Kidney (tissue), 2 donors: ENCODE measurements around the genes SUPT20H and TRPC4.

GRCh38 chr13:36862349-36862802 is 43.4 kb downstream of the RFXAP start:
- PRO-cap: no peak
- RRBS: no CpG with 5 or more reads among the region's 3 CpGs

GRCh38 chr13:36918633-36919101 is 1.4 kb downstream of the SMAD9 start:
- PRO-cap: no peak
- RRBS: no CpG with 5 or more reads among the region's 7 CpGs

- PRO-cap: bidirectional peak, plus-strand start at chr13:37059002, minus-strand start at chr13:37059004; bidirectional peak, plus-strand start at chr13:37059227, minus-strand start at chr13:37059217; bidirectional peak, plus-strand start at chr13:37059729, minus-strand start at chr13:37059631
- RRBS: 1% methylated on average over 22 of the region's 82 CpGs
These were observed at the start of gene SUPT20H for GRCh38 chr13:37058806-37060098. TSS of gene SUPT20H (minus strand) at chr13:37059688.

- PRO-cap: bidirectional peak, plus-strand start at chr13:37869728, minus-strand start at chr13:37869772; bidirectional peak, plus-strand start at chr13:37869884, minus-strand start at chr13:37869903; bidirectional peak, plus-strand start at chr13:37870530, minus-strand start at chr13:37870309
- RRBS: 3% methylated on average over 16 of the region's 63 CpGs
These were observed at the start of gene TRPC4 for GRCh38 chr13:37869642-37870862. TSS of gene TRPC4 (minus strand) at chr13:37869772.

GRCh38 chr13:37934843-37935088 is 65.2 kb upstream of the TRPC4 start:
- PRO-cap: no peak
- RRBS: no CpG with 5 or more reads among the region's 5 CpGs

DNA sequence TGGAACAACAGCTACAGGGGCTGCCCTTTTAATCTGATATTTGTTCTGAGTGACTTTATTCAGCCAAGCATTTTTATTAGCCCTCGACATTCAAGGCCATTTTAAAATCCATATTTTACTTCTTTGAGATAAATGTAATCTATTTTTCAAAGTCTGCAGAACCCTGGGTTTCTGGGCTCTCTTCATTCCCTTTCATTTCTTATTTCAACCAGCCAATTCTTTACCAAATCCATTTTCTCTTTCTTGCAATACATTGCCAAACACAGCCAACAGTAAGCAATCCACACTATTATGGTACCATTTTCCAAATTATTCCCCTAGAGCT is 224.1 kb upstream of the UFM1 start:
- PRO-cap: unidirectional peak, plus-strand start at position 151 of the sequence
- RRBS: no CpG with 5 or more reads among the region's 1 CpG

DNA sequence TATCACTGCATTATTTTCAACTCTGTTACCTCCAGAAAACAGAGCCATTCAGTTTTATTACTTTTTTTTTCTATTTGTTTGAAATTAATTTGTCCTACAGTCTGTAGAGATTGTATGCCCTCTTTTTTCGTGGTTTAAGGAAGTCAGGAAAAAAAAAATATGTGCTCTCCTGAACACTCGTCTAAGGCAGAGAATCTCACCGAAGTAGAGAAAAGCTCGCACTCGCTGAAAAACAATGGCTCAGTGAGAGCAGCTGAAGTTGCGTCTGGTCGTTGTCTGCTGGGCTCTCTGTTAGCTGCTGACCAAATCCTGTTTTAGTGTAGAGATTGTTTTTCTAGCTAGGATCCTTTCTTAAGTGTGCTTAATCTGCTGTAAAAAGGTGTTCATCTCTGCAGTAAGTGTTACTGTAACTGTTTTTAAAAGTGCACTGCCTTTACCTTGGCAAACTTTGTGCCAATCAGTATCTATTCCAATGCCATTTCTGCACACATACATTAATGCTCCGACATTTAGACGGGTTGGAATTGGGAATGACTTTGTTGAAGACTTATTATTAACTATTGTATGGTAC is 38.6 kb downstream of the STOML3 start:
- PRO-cap: no peak
- RRBS: no CpG with 5 or more reads among the region's 9 CpGs

DNA sequence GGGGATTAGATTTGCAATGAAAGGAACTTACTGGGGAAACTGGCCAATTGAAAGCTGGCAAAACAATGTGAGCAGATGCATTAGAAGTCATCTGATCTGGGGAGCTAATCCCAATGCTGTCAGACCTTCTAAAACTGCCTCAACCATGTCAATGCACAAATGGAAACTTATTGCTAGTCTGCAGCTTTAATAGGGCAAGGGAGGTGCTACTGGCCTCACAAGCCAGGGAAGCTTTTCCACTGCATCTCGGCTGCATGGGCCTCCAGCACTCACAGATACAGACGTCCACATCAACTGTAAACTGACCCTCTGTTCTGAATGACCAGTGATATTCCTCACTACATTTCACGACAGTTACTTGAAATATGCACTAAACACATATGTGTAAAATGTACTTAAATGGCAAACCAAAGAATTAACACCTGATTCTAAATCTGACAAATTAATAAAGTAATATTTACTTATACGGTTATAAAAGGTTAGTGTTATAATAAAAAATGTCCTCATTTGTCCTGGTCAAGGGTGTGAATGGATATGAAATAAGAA is 154.0 kb downstream of the LHFPL6 start:
- PRO-cap: no peak
- RRBS: no CpG with 5 or more reads among the region's 4 CpGs

DNA sequence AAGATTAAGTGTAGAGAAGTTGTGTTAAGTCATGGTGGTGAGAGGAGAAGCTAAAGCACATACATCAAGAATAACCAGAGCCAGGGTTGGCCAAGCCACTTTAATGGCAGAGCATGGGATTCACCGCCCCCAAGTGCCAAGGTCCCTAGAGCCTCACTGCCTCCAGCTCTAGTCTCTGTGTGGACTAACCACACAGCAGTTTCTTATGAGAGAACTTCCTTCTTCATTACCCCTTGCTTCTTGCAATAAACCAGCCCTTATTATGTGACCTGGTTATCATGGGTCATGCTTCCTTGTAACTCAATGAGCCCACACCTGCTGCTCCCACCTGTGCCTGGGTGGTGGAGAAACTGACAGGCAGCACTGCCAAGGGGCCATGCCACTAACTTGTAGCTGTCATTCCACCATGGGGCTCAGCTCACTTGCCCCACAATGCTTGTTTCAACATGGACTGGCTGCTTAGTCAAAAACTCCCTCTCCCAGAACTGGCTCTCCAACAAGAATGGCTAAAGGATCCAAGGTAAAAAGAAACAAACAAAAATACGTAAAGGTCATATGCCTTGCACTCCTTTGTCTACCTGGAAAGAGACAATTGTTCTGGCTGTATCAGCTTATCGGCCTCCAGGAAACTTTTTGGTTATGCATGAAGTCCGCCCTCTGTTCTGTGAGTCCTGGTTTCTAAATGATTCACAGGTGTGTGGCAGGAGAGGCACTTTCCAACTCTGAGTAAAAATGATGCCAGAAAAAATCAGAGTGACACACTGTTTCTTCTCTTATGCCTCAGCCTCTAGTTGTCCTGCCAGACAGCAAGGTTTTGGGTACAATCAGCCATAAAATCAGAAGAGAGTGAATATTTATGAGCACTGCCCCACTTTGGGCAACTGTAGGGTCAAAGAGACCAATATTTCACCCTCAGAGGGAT is 446.4 kb downstream of the COG6 start:
- PRO-cap: no peak
- RRBS: no CpG with 5 or more reads among the region's 4 CpGs

GRCh38 chr13:40102764-40103423 is 447.4 kb downstream of the COG6 start:
- PRO-cap: unidirectional peak, minus-strand start at chr13:40103014; unidirectional peak, minus-strand start at chr13:40103050
- RRBS: no CpG with 5 or more reads among the region's 10 CpGs

GRCh38 chr13:40343402-40344011 is 322.9 kb downstream of the FOXO1 start:
- PRO-cap: no peak
- RRBS: no CpG with 5 or more reads among the region's 2 CpGs

DNA sequence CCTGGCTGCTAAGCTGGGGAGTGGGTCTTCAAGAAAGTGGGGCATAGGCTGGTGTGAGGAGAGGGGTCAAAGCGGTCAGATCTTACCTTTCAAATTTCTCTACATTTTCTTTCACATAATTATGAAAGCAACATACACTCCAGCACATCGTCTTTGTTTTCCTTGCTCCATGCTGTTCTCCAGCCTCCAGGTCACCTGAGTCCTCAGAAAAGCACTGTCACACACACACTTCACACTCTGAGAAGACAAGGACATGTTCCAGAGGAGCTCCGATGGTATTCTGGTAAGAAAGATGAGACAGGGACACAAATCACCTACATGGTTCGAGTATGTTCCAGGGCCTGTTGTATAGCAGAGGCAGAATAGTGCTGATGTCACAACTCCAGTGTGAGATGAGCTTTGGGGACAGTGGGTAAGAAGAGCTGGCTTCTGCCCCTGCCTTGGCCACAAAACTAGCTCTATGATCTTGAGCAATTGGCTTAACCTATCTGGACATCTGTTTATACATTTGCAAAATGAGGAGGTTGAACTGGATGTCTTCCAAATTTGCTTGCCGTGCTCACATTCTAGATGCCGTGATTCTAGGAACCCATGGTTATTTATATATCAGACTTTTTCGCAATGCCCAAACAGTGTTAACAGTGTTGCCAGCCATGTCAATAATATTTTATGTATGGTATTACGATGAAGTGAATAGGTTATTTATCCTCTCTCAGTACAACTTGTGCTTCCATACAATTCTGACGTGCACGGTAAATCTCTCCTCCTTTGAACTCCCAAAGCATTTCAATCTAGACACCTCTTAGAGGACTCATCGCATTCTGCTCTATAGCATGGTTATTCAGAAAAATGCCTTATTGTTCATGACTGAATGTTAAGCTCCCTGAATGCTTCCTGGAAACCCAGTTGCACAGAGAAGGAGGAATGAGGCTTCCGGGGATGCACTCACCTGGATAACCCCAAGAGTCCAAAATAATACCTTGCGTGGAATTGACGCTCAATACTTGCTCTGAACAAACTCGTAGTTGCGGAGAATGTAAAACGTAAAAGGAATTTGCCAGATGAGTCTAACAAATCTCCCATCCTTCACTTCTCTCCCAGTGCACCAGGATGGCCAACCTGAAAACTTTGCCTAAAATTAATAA is 316.0 kb downstream of the FOXO1 start:
- PRO-cap: no peak
- RRBS: no CpG with 5 or more reads among the region's 17 CpGs

- PRO-cap: no peak
- RRBS: no CpG with 5 or more reads among the region's 7 CpGs
These were observed 225.2 kb downstream of the FOXO1 start for GRCh38 chr13:40441144-40441734.

- PRO-cap: no peak
- RRBS: no CpG with 5 or more reads among the region's 7 CpGs
These were observed 129.7 kb downstream of the FOXO1 start for GRCh38 chr13:40536636-40537273.

GRCh38 chr13:40610361-40610906 is 56.0 kb downstream of the FOXO1 start:
- PRO-cap: no peak
- RRBS: no CpG with 5 or more reads among the region's 2 CpGs

GRCh38 chr13:40617814-40618575 is 48.4 kb downstream of the FOXO1 start:
- PRO-cap: no peak
- RRBS: no CpG with 5 or more reads among the region's 10 CpGs

DNA sequence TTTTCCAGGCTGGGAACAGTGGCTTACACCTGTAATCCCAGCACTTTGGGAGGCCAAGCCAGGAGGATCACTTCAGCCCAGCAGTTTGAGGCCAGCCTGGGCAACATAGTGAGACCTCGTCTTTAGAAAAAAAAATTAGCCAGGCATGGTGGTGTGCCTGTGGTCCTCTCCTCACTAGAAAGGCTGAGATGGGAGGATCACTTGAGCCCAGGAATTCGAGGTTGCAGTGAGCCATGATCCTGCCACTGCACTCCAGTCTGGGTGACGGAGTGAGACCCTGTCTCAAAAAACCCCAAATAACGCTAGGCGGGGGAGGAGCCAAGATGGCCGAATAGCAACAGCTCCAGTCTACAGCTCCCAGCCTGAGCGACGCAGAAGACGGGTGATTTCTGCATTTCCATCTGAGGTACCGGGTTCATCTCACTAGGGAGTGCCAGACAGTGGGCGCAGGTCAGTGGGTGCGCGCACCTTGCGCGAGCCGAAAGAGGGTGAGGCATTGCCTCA is 36.3 kb downstream of the MRPS31 start:
- PRO-cap: no peak
- RRBS: no CpG with 5 or more reads among the region's 16 CpGs

DNA sequence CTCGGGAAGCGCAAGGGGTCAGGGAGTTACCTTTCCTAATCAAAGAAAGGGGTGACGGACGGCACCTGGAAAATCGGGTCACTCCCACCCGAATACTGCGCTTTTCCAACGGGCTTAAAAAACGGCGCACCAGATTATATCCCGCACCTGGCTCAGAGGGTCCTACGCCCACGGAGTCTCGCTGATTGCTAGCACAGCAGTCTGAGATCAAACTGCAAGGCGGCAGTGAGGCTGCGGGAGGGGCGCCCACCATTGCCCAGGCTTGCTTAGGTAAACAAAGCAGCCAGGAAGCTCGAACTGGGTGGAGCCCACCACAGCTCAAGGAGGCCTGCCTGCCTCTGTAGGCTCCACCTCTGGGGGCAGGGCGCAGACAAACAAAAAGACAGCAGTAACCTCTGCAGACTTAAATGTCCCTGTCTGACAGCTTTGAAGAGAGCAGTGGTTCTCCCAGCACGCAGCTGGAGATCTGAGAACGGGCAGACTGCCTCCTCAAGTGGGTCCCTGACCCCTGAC is 35.8 kb downstream of the MRPS31 start:
- PRO-cap: no peak
- RRBS: no CpG with 5 or more reads among the region's 21 CpGs

DNA sequence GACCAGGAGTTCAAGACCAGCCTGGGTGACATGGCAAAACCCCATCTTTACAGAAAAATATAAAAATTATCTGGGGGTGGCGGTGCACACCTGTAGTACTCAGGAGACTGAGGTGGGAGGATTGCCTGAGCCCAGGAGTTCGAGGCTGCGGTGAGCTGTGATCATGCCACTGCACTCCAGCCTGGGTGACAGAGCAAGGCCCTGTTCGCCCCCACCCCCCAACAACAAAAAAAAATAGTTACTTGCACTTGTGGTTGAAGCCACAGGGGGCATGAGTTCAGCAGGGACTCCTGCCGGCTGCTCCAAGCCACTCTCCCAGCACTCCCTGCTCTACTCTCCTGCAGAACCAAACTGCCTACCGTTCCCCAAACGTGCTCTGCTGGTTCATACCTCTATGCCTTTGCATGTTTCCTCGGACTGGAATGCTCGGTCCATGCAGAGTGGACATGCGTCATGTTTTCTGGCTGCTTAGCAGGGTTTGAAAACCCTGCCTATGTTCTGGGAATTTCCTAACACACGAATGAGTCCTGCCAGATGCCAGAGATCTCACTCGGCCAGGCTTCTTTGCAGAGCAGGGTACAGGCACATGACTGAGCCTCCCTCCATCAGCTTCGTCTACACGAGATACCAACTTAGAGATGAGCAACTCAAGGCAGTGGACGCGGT is 8.6 kb upstream of the SLC25A15 start:
- PRO-cap: no peak
- RRBS: no CpG with 5 or more reads among the region's 16 CpGs

DNA sequence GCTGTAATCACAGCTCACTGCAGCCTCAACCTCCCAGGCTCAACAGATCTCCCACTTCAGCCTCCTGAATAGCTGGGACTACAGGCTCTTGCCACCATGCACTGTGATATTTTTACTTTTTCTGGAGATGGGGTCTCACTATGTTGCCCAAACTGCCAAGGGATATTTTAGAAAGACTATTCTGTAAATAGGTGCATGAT is 90.6 kb downstream of the ELF1 start:
- PRO-cap: no peak